Measurements from ENCODE around the gene PKP4.

GRCh38 chr2:156091426-156092666 lies 240.7 kb downstream of the NR4A2 start:
- PRO-cap, 3 experiments, result no peak in any of the 3 experiments

- PRO-cap, 3 experiments, result peak in 3 of 3 experiments; most common plus-strand start chr2:156341942 (in 3); most common minus-strand start chr2:156341610 (in 2)
Measured at GRCh38 chr2:156341013-156342109, 8.8 kb upstream of the NR4A2 start.

- PRO-cap, 3 experiments, result peak in 1 of 3 experiments; most common minus-strand start chr2:156342942 (in 1)
Measured at GRCh38 chr2:156342817-156343247, 10.3 kb upstream of the NR4A2 start.

- PRO-cap, 3 experiments, result no peak in any of the 3 experiments
Measured at GRCh38 chr2:156536328-156537167, 100.4 kb downstream of the GPD2 start.

DNA sequence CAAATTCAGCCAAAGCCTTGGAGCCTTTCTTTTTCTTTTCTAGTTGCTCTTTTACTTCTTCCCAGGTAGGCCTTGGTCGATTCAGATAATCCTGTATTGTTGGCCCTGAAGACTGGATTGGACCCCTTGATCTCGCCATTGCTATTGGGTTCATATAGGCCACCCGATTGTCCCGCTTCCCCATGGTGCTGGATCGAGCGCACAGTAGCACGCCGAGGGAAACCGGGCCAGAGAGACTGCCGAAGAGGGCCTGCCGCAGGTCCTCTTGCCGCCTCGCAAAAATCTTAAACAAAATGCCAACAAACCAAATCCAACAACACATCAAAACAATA lies 54.6 kb upstream of the ERMN start:
- PRO-cap, 3 experiments, result no peak in any of the 3 experiments

GRCh38 chr2:157409976-157410199 lies 34.0 kb downstream of the CYTIP start:
- PRO-cap, 3 experiments, result no peak in any of the 3 experiments

- PRO-cap, 3 experiments, result no peak in any of the 3 experiments
Measured at GRCh38 chr2:157413265-157414080, 30.4 kb downstream of the CYTIP start.

- PRO-cap, 3 experiments, result no peak in any of the 3 experiments
Measured at GRCh38 chr2:157426473-157427105, 17.3 kb downstream of the CYTIP start.

DNA sequence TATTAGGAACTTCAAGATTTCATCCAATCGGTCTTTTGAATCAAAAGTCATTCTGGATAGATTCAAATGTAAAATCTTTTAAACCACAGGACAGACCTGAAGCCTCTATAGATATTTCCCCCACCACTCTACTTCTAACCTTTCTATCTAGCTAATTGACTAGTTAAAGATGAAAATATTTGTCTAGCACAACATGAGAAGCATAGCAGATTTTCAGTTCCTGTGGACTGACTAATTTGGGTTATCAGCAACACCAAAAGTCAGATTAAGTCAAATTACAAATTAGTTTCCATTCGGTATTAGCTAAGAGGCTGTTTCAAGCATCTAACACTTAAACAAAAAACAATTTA lies 5.0 kb downstream of the CYTIP start:
- PRO-cap, 3 experiments, result no peak in any of the 3 experiments

GRCh38 chr2:157440492-157441406 lies 3.1 kb downstream of the CYTIP start:
- PRO-cap, 3 experiments, result peak in 2 of 3 experiments; most common plus-strand start chr2:157441236 (in 1); most common minus-strand start chr2:157441091 (in 2)

- PRO-cap, 3 experiments, result no peak in any of the 3 experiments
Measured at GRCh38 chr2:157818114-157818735, 57.9 kb downstream of the ACVR1 start.

- PRO-cap, 3 experiments, result peak in 1 of 3 experiments; most common plus-strand start chr2:157867478 (in 1); most common minus-strand start chr2:157867284 (in 1)
Measured at GRCh38 chr2:157866970-157867741, 9.0 kb downstream of the ACVR1 start.

- PRO-cap, 3 experiments, result no peak in any of the 3 experiments
Measured at GRCh38 chr2:157897611-157898158, 21.6 kb upstream of the ACVR1 start.

DNA sequence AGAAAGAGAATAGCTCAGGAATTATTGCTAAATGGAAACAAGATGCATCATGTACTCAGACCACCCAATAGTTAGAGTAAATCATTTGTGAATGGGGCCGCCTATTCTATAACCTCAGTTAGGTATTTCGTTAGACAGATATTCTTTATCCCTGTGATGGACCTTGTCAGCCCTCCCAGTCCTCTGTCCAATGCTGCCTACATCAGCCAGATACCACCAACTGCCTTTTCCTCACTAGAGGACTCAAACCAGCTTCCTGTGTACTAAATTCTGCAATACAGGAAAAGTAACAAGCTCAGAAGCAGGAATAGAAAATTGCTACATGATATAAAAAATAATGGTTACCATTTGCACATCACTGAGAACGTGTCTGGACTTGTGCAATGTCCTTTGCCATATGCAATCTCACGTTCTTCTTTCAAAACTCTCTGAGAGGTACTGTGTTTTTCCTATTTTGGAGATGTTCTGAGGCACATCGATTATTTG lies 12.0 kb downstream of the UPP2 start:
- PRO-cap, 3 experiments, result no peak in any of the 3 experiments

DNA sequence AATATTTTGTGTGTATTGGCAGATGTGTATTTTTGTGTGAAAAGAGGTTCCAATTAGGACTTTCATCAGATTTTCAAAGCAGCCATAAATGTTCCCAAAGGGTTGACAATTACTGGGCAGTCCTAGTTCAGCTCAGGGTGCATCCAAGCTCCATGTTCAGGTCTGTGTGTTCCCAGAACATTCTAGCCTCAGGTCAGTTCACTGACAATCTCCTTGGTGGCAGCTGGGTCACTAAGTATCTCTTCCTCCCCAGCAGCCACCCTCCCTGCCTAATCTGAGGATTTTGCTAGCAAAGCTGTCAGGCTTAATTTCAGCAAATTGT lies 29.7 kb downstream of the UPP2 start:
- PRO-cap, 3 experiments, result no peak in any of the 3 experiments

DNA sequence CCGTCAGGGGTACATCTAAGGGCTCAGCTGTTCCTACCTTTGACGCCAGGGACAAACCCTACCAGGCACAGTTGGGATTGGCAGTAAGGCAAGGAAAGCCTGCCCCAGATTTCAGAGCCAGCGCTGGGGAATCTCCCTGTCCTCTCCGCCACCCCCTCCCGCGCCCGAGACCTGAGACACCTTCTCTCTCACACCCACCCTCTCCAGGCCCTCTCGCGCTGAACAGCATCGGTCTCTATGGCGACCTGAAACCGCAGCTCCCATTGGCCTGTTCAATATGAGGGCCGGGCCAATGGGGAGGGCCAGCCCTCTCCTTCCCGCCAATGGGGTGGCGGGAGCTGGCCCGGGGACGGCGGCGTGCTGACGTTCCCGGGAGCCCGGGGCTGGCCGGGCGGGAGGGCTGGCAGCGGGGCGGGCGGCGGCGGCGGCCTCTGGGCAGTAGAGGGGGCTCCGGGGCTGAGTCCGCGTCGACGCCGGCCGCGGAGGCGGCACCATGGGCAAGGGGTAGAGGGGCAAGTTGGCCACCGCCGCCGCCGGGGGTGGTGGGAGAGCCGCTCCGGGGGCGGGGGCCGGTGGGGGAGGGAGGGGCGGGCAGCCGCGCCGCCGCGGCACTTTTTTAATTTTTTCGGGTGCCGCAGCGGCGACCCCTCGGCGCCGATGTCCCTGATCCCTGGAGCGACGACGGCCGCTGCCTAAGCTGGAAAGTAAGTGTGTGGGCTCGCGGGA lies at the start of gene PKP4:
Gene PKP4, plus strand, starts transcription at position 438 of the 726 bp plus-strand sequence.
- PRO-cap, 3 experiments, result peak in 3 of 3 experiments; most common plus-strand start position 374 of the sequence (in 2); most common minus-strand start position 165 of the sequence (in 1)

DNA sequence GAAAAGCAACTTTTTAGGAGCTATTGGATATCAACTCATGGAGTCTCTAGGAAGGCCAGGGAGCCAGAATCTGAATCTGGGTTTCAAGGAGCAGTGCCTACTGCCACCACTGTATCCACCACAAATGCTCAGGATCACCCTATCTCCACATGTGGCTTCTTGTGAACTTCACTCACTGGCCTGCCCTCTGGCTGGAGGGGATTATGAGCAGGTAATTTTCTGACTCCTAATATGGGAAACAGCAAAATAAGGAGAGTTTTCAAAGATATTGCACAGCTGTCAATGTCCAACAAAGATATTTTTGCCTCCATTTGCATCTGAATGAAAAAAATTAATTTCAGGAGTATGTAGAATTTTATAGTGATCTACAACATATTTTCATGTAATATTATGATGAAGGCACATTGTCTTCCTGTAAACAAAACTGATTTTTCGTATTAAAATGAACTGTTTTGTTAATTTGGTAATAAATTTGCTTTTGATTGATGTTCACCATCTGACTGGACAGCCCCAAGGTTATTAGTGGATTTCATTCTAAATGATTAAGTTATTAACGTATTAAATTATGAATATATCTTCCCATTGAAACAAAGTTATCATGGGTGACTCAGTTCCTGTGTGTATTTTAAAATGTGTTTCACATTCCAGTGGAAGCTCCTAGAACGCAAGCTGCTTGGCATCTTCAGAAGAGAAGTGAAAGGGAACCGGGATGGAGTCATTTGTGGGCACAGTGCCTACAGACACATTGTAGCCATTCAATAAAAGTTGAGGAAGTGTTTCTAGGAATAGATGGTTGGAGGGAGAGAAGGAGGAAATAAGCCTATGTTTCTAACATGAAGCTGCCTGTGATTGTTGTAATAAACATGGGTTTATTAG lies 143.2 kb downstream of the PKP4 start:
- PRO-cap, 3 experiments, result no peak in any of the 3 experiments

DNA sequence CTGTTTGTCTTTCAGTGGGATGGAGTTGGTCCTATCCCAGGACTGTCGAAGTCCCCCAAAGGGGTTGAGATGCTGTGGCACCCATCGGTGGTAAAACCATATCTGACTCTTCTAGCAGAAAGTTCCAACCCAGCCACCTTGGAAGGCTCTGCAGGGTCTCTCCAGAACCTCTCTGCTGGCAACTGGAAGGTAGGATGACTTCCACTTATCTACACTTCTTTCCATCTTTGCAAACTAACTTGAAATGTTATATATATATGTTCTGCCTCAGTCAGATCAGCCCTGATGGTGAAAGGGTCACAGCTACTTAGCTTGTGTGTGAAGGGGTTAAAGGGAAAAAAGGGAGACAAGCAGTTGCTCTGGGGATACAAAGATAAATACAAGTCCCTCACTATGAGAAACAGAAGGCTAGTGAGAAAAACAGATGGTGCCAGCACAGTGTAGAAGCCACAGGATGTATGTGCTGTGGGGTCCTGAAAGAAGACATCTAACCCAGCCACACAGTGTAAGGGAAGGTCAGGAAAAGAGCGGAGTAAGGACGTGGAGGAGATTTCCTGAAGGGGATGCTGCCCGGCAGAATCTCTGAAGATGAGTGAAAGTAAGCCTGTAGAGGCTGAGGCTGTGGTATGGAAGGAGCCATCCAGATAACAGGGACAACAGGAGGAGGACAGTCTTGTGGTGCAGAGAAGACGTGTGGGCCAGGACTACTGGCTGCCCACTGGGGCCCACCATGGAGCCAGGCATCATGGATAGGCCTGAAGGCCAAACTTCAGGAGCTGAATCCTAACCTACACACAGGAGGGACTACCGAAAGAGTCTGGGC lies 131.6 kb upstream of the DAPL1 start:
- PRO-cap, 3 experiments, result no peak in any of the 3 experiments

DNA sequence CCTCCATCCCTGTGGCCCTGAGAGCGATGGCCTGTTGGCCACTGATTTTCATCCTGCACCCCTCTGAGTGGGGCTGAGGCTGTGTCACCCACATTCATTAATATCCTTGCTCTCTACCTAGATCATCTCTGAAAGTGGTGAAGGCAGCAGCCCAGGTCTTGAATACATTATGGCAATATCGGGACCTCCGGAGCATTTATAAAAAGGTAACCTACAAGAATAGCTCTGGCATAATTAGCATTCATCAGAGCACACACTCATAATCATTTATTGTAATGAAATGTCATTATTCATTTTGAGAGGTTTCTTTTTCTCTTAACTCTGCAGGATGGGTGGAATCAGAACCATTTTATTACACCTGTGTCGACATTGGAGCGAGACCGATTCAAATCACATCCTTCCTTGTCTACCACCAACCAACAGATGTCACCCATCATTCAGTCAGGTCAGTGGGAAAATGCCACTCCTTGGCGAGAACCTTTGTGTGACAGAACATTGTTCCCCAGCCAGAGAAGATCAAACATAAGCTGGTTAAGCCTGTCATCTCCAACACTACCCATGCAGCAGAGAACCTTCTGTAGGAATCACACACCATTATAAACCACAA lies 121.5 kb upstream of the DAPL1 start:
- PRO-cap, 3 experiments, result no peak in any of the 3 experiments

DNA sequence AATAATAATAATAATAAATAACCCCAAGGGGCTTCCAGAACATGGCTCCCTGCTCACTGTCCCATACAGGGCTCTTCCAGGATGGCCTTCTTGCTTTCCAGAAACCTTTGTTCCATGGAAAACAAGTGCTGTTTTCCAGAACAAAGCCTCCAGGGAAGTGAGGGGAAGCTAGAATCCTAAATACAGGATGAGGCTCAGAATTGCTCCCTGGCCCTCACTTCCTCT lies 79.2 kb upstream of the DAPL1 start:
- PRO-cap, 3 experiments, result no peak in any of the 3 experiments

Measured in Metastatic Breast Carcinoma in the Ovary (tissue), 3 donors.